Caco-2 (cell line): Measurements from ENCODE around the gene MAP9.

- PRO-cap = no peak
- RRBS = no CpG with 5 or more reads among the region's 3 CpGs
Measured at GRCh38 chr4:154615508-154615870, 3.0 kb upstream of the FGG start.

- PRO-cap = no peak
- RRBS = no CpG with 5 or more reads among the region's 4 CpGs
Measured at GRCh38 chr4:155107080-155107545, 101.3 kb upstream of the NPY2R start.

- PRO-cap = no peak
- RRBS = no CpG with 5 or more reads among the region's 1 CpG
Measured at GRCh38 chr4:155352713-155353162, 24.0 kb downstream of the MAP9 start.

DNA sequence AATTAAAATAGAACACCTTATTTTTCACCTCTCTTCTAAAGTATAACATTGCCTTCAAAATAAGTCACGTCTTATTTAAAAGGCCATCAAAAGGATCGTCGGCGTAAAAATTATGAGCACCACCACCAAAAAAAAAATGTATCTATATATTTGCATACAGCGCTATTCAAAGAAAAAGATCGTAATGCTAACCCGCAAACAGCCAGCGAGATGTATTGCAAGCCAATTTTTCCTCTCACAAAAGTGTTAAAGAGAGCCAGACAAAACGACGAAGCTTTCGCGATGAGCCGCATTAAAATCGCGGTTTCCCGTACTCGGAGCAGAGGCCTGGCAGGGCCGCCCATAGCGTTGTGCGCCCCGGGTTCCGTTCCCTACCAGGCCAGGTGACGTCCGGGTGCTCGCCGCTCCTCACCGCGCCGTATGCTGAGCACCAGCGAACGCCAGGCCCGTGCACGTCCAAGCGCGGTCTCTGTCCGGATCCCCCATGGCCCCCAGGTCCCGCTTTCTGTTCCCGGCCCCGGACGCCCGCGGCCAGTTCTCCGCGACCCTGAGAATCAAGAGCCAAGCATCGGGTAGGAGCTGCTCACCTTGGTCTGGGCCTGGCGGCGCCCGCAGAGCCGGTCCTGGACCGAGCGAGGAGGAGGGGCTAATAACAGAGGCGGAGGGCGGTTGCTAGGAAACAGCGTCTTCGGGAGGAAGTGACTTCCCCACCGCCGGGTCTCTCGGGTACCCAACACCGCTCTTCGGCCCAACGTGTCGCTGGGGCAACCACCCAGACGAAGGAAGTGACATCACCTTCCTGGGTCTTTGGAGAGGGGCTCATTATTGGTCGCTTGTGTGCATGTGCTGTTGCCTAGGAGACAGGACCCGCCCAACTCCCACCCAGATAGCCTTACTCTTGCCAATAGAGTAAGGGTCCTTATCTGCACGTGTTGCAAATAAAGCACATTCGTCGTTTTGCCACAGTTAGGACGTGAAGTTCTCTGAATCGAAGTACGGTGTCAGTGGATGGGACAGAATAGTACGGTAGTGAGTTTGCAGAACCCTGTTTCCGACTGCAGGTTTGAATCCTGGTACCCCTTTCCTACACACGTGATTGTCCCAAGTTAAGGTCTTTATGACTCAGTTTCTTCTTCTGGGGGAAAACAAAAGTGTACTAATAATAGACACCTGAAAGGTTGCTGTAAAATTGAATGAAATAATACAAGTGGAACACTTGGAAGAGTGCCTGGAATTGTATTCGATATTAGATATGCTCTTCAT lies at the start of gene MAP9:
TSS of gene MAP9 (minus strand) at position 782 of the 1,263 bp plus-strand sequence.
- PRO-cap = no peak
- RRBS = 95% methylated on average over 28 of the region's 75 CpGs

DNA sequence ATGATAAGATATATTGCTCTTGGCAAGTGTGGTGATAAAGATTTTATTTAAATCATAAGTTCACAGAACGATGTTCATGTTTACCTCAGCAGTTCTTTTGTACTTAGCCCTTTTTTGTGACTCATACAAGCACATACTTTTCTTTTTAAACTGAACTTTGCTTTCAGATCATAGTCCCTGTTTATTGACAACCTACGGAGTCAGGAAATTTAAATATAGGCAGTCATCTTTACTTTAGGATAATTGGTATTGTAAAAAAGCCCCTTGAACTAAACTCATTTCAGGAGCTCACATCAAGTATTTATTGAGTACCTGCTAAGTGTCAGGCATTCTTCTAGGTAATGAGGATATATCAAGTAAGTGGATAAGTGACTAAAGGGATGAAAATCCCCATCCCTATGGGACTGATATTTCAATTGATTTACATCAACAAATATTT lies 1.4 kb upstream of the CTSO start:
- PRO-cap = no peak
- RRBS = no CpG with 5 or more reads among the region's 2 CpGs

GRCh38 chr4:156970274-156970690 lies 1.3 kb downstream of the PDGFC start:
- PRO-cap = no peak
- RRBS = no CpG with 5 or more reads among the region's 13 CpGs

- PRO-cap = no peak
- RRBS = no CpG with 5 or more reads among the region's 3 CpGs
Measured at GRCh38 chr4:158030222-158030613, 142.6 kb downstream of the GASK1B start.

DNA sequence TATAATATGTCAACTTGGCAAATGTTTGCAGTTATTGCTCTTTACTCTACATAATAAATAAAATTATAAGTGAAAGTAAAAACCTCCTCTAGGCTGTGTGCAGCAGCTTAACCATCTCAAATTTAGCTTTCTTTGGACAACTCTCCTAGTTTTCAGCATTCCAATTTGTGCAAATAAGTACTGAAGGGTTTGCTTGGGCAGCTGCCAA lies 82.5 kb downstream of the GASK1B start:
- PRO-cap = no peak

GRCh38 chr4:158167411-158168031 lies 5.3 kb downstream of the GASK1B start:
- PRO-cap = no peak
- RRBS = no CpG with 5 or more reads among the region's 4 CpGs

- PRO-cap = no peak
- RRBS = no CpG with 5 or more reads among the region's 3 CpGs
Measured at GRCh38 chr4:158169390-158169827, 3.4 kb downstream of the GASK1B start.

DNA sequence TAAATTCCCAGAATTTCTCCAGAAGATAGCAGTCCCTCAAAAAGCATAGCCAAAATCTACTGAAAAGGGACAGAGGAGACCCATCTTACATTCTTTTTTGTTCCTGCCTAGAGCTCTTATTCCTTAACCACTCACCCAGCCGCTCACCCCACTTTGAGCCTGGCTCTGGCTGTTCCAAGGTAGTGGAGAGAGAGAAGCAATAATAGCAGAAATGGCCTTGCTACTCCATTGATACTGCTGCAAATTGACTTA lies 1.7 kb upstream of the GASK1B start:
- PRO-cap = no peak
- RRBS = no CpG with 5 or more reads among the region's 1 CpG

GRCh38 chr4:158182626-158183003 lies 9.8 kb upstream of the GASK1B start:
- PRO-cap = no peak
- RRBS = no CpG with 5 or more reads among the region's 16 CpGs

GRCh38 chr4:158524050-158524640 lies 2.5 kb downstream of the RXFP1 start:
- PRO-cap = no peak
- RRBS = no CpG with 5 or more reads among the region's 6 CpGs

DNA sequence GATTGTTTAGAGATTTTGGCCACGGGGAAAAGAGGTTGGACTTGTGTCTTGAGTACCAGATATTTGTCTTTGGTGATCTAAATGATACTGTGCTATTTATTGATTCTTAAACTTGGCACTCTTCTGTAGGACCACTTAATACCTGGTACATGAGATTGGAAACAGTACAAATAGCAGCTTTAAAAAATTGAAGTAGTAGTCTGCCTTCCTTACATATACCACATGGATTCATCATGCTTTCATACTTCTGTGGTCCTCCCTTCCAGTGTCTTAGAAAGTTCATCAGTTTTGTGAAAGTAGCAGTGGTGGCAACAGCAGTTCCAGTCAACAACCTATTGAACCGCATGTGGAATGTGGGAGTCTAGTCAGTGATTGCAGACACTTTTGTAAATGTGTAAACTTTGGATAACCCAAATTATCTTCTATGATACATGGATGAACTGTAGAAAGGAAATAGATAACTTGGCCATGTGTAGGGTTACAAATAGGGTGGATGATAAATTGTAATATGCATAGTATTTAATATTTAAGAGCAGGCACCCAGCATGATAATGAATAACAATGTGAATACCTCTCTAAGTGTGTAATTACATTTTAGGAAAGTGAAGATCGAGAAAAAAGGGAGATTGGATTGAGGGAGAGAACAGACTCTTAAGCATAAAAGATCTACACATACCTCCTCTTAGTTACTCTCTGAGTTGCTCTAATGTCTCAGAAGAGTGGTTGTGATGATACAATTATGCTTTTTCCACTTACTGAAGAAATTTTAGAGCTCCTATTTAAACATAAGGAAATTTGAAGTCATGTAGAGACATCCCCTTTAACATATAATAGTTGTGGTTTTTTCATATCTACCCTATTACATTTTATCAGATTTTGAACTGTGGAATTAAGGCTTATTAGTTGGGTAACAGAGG lies 34.2 kb downstream of the FNIP2 start:
- PRO-cap = no peak
- RRBS = no CpG with 5 or more reads among the region's 3 CpGs

DNA sequence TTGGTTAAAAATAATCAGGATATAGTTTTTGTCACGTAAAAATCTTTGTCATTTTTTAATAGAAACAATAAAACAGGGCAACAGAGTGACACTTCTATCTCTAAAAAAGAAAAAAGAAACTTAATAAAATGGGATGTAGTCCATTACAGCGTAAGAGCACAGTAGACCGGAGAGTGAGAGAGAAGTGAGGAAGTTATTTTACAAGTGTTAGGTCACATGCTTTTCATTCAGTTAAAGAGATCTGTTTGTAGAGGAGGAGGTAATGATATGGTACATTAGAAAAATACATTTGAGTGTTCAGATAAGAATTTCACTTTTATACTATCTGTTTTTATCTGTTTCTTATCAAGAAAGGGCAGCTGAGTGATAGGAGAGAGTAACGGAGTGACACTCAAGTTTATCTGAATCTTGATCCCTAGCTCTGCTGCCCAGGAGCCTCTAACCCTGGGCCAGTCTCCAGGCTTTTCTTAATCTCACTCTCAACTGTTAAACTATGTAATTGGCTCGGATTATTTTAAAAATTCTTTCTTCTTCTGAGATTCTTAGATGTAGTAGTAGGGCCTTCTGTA lies 38.9 kb downstream of the FNIP2 start:
- PRO-cap = no peak
- RRBS = no CpG with 5 or more reads among the region's 5 CpGs

DNA sequence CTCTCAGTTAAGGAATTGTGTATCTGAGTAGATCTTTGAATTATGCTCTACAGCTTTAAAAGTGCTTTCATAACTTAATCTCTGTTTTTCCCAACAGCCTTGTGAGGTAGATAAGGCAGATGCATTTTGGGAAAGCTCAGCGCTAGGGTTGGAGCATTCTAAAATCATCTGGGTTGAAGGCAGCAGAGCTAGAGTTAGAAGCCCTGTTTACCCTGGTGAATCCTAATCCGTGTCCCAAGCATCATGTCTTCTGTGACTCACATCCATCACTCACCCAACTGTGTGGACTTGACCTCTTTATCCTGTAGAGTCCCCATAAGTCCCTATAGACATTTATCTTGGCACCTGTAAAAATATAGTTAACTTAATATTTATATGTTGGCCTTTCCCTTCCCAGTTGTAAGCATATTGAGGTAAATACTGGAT lies 49.9 kb downstream of the FNIP2 start:
- PRO-cap = no peak
- RRBS = no CpG with 5 or more reads among the region's 2 CpGs

GRCh38 chr4:159045948-159046392 lies 10.9 kb upstream of the C4orf45 start:
- PRO-cap = no peak
- RRBS = no CpG with 5 or more reads among the region's 10 CpGs

GRCh38 chr4:159105464-159106304 lies 2.8 kb downstream of the RAPGEF2 start:
- PRO-cap = no peak
- RRBS = no CpG with 5 or more reads among the region's 7 CpGs

- PRO-cap = no peak
- RRBS = no CpG with 5 or more reads among the region's 5 CpGs
Measured at GRCh38 chr4:159150633-159150984, 47.7 kb downstream of the RAPGEF2 start.

- PRO-cap = no peak
- RRBS = no CpG with 5 or more reads among the region's 8 CpGs
Measured at GRCh38 chr4:159203004-159203746, 100.3 kb downstream of the RAPGEF2 start.